Diencephalon (tissue), 2 donors: Measurements from ENCODE around the genes GPR52, TNN and PAPPA2.

- RAMPAGE, long total RNA: no peak
Observed at GRCh38 chr1:174270399-174270598, 111.0 kb downstream of the RABGAP1L start.

DNA sequence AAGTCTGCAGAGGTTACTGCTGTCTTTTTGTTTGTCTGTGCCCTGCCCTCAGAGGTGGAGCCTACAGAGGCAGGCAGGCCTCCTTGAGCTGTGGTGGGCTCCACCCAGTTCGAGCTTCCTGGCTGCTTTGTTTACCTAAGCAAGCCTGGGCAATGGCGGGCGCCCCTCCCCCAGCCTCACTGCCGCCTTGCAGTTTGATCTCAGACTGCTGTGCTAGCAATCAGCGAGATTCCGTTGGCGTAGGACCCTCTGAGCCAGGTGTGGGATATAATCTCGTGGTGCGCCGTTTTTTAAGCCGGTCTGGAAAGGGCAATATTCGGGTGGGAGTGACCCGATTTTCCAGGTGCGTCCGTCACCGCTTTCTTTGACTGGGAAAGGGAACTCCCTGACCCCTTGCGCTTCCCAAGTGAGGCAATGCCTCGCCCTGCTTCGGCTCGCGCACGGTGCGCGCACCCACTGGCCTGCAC is 64.5 kb upstream of the GPR52 start:
- RAMPAGE, long total RNA: no peak

GRCh38 chr1:174447787-174448467 is at the start of gene GPR52:
GPR52 (plus strand) TSS chr1:174447964.
- RAMPAGE, long total RNA: no peak

- RAMPAGE, long total RNA: no peak
Observed at GRCh38 chr1:174990358-174991104, 9.2 kb upstream of the CACYBP start.

GRCh38 chr1:175044464-175045088 is 21.4 kb upstream of the MRPS14 start:
- RAMPAGE, long total RNA: no peak

DNA sequence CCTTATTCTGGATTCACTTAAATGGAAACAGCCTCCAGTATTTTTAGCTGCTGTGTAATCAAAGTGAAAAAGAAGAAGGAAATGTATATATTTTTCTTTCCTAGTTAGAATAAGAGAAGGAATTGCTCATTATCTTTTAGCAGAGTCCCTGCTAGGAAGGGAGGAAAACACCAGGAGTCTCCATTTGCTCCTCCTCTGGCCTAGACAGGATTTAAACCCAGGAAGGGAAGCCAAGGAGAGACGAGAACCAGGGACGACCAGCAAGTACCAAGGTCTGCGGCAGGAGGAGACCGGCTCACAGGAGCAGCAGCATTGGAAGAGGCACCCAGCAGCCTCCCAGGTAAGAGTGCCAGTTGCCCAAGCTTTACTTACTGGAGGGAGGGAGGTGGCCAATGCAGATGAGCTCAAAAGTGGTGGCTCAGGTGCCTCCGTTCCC is at the start of gene TNN:
TSS of gene TNN (plus strand) at position 238 of the 436 bp plus-strand sequence.
- RAMPAGE, long total RNA: no peak

DNA sequence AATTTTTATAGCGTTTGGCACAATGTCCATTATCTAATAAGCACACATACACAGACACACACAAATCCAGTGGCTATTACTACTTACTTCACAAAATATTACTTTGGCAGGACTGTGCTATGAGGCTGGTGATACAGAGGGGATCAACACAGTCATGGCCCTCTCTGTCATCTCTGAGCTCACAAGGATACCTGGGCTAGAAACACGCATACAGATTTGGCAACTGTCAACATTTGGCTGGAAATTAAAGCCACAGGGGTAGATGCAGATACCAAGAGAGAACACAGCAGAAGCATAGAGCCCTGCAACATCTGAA is 4.1 kb downstream of the TNN start:
- RAMPAGE, long total RNA: no peak

GRCh38 chr1:175197520-175198008 is 5.0 kb upstream of the KIAA0040 start:
- RAMPAGE, long total RNA: no peak

GRCh38 chr1:176101229-176101838 is 105.8 kb downstream of the COP1 start:
- RAMPAGE, long total RNA: no peak

- RAMPAGE, long total RNA: no peak
Observed at GRCh38 chr1:176175795-176176035, 31.4 kb downstream of the COP1 start.

DNA sequence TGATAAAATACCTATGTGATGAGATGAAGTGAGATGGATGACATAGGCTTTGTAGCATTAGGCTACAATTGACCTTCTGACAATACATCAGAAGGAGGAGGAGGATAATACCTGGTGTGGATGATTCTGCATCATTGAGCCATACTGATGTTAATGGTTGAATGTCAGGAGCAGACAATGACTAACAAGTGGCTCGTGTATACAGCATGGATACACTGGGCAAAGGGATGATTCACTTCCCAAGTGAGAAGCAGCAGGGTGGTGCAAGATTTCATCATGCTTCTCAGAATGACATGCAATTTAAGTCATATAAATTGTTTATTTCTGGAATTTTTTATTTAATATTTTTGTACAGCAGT is 34.3 kb upstream of the COP1 start:
- RAMPAGE, long total RNA: no peak

GRCh38 chr1:176462826-176463253 is at the start of gene PAPPA2:
PAPPA2 (plus strand) TSS chr1:176463175.
- RAMPAGE, long total RNA: no peak

- RAMPAGE, long total RNA: no peak
Observed at GRCh38 chr1:176693435-176694119, 230.6 kb downstream of the PAPPA2 start.

- RAMPAGE, long total RNA: no peak
Observed at GRCh38 chr1:178021917-178022292, 52.0 kb upstream of the SEC16B start.

DNA sequence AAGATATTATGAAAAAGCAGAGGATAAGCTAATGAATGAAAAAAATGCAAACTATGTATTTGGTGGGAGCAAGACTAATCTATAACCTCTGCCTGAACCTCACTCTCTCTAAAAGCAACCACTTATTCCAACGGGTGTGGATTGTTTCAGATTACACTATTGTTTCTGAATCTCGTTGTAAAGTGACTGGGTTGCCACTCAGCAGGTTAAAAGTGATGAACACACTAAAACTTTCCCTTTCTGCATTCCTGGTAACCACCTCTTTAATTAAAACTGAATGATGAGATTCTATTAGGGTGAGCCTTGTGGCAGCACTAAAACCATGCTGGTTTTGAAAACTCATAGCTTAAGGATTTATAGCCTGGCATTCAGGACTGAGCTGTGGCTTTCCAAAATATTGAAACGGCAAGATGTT is 1.2 kb downstream of the RASAL2 start:
- RAMPAGE, long total RNA: no peak

GRCh38 chr1:178474532-178475092 is 22.2 kb downstream of the CLEC20A start:
- RAMPAGE, long total RNA: no peak

GRCh38 chr1:178577661-178578089 is 64.8 kb downstream of the TEX35 start:
- RAMPAGE, long total RNA: no peak

DNA sequence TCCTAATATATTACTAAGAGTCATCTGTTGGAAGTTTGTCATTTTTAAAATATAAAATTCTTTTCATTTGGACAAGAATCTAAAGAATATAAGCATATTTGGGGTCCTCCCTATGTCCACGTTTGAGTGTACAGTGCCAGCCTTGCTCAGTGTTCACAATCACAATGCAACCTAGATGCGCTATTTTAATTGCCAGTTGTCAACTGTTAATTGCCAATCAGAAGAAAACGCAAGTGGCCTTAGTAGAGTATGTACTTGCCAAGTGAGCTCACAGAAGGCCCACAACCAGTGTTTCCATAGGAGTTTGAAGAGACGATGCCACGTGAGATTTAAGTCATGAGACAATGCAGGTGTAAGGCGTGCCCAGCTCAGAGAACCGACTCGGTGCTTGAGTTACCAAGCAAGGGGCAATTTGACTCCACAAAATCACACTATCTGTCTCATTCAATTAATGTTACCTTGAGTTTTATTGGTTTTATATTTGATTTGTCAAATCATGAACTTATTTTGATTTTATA is 65.6 kb downstream of the TEX35 start:
- RAMPAGE, long total RNA: no peak

- RAMPAGE, long total RNA: no peak
Observed at GRCh38 chr1:178578932-178580202, 66.5 kb downstream of the TEX35 start.

DNA sequence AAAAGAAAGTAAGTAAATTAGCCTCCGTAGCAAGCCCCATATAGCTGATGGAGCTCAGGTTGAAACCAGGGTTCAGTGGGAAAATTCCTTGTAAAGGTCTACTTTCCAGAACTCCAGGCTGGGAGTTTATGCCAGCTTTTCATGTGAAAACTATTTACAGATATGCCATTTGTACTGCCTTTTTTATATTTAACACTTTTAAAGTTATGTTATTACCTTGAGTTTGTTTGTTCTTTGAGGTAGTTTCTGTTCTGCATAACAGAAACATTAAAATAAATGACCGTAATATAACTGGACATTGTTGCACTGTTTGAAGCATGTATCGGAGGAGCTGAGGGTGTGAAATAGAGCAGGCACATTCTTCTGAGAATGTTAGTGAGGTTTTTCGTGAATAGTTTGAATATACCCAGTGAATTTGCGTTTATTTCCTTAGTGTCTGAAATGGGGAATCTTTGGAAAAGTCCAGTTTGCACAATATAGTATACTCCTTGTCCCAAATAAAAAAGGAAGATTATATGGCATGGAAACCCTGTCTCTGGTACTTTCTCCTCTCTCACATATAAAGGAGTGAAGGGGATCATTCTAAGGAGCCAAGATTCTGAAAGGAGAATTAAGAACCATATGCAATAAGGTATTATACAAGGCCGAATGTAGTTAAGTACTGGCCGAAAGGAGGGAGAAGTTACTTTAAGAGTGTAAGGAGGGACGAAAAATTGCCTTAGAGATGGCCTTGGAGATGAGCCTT is 10.6 kb downstream of the FAM20B start:
- RAMPAGE, long total RNA: no peak